Penis (tissue), 1 donor: ENCODE measurements around a stretch of chr2.

GRCh38 chr2:29130256-29130872 lies 15.1 kb downstream of the CLIP4 start:
- PRO-cap = no peak

DNA sequence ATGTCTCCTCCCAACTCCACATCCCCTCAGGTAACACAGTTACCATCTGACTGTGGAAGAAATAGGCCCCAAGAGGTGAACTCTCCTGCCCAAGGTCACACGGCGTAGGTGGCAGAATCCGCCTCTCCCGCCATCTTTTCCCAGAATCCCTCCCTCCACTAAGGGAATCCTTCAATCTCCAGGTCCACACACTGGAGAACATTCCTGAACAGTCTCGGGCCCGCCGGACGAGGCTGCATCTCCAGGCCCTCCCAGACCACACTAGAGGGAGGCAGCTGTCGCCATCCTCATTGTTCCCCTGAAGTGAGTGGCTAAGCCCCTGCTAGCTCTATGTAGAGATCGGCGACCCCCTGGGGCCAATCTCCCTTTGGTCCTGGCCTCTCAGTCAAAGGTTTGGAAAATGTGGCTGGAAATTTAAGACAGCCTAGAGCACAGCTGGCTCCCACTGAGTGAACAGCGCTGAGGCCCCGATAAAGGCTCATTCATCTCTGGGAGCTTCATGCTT lies 360.1 kb downstream of the CLIP4 start:
- PRO-cap = no peak

DNA sequence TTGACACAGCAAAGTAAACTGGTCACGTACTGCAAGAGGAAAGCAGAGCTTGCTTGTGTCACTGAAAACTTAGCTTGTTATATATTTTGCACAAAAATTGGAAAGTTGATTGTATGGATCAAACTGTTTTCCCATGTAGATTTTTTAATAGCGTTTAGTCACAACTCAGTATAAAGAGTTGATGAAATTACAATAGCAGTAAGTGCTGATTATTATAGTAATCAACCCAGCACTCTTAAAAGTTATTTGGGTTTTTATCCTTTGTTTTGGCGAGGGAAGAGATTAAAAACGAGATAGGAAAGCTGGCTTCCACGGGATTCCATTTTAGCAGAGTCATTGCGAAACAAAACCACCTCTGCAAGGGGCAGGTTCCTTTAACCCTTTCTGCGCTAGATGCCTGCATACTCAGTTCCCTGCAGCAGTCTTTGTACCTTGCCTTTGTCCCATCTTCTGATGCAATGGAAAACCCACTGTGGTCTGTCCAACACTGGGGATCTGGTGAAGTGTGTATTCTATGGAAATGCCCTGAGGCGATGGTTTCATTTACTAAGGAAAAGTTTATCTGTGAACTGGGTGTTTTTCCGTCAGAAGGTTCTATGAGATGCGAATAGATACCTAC lies 2.6 kb downstream of the YPEL5 start:
- PRO-cap = no peak

DNA sequence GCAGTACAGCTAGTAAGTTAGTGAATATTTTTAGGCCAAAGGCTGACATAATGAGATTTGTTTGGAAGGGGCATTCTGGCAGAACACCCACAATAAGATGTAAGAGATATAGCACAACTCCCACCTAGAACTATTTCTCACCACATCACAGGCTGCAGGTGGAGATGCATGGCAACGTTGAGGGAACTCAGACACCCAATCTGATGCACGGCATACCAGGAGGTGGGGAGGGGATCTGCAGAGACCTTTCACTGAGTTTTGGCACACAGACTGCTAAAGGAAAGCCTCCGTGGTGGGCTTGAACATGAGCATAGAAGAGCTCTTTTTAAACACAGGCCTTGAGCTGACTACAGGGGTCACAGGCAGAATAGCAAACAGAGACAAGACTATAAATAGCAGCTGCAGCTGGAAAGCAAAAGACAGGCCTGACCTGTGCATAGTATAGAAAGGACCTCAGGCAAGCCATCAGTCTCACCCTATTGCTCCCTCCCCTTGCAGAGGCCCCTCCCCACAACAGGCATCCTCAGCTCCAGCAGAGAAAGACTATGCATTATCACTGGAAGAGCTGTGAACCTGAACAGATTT lies 25.5 kb upstream of the LCLAT1 start:
- PRO-cap = no peak

DNA sequence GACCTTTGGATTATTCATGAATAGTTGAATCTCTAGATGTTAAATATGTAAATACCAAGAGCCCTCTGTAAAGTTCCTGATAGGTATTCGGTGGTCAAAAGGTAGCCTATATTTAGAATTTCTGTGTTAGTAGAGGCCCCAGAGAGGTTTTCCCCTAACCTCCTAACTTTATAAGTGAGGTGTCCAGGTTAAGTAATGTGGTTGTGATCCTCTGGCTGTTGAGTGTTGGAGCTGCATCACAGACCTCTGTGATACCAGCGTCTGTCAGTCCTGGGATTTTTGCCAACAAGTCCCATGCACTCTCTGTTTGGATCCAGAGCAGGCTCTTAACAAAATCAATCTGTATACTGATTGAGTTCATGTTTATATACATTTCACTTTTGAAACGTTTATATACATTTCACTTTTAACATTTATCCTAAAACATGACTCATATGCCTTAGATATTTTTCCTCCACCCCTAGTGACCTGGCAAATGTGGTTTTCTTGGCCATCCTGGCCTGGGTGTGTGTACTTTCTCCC lies 67.5 kb downstream of the LCLAT1 start:
- PRO-cap = no peak

GRCh38 chr2:30670793-30671259 lies 136.4 kb downstream of the CAPN13 start:
- PRO-cap = no peak

GRCh38 chr2:30689852-30690572 lies 117.2 kb downstream of the CAPN13 start:
- PRO-cap = no peak

DNA sequence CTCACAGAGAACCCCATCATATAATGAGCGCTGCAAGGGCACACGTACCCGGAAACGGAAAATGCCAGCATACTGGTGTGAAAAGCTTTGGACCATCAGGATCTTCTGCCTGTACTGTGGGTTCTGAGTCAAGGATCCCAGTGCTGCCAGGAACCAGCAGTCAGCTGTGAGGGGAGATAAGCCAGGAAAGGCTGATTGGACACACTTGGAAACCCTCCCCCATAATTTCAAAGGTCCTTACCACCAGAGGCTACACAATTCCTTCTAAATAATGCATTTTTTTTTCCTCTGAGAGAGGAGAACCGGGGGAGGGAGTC lies 31.4 kb downstream of the CAPN13 start:
- PRO-cap = no peak

DNA sequence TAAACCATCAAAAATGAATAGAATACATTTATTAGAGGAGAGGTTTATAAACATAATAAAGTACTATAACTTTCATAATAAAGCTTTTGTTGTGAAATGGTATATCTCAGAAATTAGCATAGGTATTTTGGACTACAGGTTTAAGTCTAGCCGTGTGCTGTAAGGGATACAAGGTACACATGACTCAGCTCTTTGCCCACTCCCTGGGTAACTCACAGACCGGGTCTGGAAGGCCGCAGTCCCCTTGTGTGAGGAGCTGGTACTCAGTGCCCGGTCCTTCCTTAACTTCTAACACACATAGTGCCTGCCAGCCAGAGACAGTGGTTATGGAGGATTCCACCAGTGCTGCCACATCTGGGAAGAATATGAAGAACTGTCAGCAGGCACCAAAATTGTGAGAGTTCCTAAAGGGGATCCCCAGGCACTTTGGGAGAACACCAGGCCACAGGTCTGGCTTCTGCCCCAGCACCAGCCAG lies 29.2 kb downstream of the CAPN13 start:
- PRO-cap = no peak

DNA sequence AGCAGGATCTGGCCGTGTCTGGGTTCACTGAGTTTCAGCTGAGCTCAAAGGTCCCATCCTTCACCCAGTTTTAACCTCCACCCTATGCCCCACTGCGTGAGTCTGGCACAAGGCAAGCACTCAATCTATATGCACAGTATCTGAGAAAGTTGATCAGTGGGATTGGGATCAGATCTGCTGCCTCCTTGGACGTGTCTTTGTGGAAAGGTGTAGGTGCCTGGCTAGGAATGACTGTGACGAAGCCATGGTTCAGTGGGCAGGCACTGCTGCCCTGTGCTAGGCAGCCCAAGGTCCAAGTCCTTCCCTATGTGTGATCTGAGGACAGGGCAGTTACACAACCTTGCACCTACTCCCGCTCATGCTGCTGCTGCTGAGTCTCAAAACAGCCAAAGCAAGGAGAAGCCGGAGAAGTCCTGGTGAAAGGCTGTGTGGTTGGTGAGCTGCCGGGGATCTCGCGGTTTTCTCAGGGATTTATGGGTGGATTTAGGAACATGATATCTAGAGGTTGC lies 54.7 kb downstream of the GALNT14 start:
- PRO-cap = no peak

GRCh38 chr2:31219553-31220200 lies 2.4 kb upstream of the CAPN14 start:
- PRO-cap = no peak

- PRO-cap = no peak
These were observed 80.3 kb downstream of the XDH start for GRCh38 chr2:31334069-31334820.

DNA sequence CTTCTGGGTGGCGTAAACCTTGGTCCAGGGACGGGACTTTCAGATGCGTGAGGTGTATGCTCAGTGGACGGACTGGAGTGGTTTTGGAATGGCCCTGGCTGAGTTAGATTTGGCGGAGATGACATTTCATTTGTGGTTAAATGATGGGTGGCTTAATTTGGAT lies 1.4 kb downstream of the BIRC6 start:
- PRO-cap = no peak

DNA sequence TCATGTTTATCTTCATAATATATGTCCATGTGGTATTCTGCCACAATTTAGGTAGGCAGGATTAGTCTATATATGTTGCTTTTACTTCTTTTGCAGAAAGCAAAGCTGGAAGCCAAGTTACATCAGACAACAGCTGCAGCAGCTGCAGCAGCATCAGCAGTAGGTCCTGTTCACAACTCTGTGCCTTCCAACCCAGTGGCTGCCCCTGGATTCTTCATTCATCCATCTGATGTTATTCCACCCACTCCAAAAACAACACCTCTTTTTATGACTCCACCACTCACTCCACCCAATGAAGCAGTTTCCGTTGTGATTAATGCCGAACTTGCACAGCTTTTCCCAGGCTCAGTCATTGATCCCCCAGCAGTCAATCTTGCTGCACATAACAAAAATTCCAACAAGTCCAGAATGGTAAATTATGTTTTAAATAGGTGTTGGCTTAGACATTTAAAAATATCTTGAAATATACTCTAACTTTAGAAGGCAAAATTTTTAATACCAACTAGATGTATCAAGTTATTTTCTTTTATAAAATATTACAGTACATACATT lies 107.7 kb downstream of the BIRC6 start:
- PRO-cap = no peak

- PRO-cap = no peak
These were observed 128.5 kb downstream of the TTC27 start for GRCh38 chr2:32756377-32756635.

DNA sequence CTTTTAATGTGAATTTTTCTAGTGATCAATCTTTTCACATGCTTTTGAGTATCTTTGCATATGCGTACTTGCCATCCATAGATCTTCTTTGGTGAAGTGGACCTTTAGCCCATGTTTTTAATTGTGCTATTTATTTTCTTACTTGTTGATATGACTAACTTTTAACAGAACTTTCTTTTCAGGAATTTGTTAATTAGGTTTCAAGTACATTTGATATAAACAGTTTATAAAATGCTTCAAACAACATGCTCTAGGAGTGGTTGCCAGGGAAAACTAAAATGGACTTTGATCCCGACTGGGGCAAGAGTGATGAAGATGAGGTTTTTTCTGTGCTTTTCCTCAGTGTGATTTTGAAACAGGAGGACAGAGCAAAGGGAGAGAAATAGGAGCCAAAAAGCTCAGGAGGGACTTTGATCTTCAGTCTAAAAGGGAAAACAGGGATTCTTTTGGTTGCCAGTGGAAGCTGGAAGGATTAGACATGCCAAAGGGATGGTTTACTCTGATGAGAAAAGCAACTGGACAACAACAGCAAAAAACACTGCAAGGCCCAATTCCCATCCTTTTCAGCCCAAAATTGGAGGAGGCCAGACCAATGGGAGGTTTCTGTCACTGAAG lies 95.4 kb downstream of the LTBP1 start:
- PRO-cap = no peak

GRCh38 chr2:33069633-33070719 lies 123.2 kb downstream of the LTBP1 start:
- PRO-cap = no peak

DNA sequence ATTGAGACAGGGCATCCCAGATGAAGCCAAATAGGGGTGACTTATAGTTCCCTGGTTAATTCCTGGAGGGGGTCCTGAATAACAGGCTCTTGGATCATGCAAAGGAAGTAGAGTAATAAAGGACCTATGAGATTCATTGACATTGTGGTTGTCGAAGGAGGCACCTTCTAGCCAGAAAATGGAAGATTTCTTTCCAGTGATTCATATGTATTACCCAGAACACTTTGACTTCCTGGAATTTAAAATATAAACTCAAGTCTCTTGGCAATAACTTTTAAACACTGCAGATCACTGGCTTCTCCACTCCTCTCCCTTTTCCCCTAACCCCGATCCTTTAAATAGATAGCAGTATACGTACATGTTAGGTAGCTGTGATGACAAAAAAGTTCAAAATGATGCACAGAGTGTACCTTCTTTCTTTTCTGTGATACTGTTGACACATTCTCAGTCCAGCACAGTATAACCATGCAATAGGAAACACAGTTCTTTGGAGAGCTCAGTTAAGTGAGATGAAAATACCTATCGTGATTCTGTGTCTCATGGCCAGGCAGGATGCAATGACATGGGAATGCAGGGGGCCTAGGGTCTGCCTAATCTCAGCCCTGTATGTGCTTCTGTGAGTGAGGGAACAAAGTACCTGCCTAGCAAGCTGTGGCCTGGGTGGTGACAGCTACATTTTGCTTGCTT lies 211.9 kb downstream of the LTBP1 start:
- PRO-cap = no peak

DNA sequence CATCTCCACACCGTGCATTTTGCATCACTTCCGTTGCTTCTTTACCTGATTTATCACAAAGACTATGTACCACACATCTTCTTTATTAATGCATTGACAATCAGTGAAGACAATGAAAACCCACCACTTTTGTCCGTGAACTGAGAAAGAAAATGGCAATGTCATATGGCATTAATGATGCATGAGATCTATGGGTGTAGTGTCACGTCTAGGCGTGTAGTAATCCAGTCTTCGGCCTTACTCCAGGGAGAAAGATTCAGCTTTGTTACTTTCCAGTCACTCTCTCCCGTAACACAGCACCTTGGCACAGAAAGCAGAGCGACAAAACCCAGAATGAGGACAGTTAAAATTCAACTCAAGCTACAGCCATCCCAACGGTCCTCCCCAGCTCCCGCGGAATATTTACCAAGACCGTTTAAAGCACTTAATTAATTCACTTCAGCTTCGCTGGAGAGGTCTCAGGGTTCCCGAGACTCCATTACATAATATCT lies 851 bp upstream of the CRIM1 start:
- PRO-cap = no peak

DNA sequence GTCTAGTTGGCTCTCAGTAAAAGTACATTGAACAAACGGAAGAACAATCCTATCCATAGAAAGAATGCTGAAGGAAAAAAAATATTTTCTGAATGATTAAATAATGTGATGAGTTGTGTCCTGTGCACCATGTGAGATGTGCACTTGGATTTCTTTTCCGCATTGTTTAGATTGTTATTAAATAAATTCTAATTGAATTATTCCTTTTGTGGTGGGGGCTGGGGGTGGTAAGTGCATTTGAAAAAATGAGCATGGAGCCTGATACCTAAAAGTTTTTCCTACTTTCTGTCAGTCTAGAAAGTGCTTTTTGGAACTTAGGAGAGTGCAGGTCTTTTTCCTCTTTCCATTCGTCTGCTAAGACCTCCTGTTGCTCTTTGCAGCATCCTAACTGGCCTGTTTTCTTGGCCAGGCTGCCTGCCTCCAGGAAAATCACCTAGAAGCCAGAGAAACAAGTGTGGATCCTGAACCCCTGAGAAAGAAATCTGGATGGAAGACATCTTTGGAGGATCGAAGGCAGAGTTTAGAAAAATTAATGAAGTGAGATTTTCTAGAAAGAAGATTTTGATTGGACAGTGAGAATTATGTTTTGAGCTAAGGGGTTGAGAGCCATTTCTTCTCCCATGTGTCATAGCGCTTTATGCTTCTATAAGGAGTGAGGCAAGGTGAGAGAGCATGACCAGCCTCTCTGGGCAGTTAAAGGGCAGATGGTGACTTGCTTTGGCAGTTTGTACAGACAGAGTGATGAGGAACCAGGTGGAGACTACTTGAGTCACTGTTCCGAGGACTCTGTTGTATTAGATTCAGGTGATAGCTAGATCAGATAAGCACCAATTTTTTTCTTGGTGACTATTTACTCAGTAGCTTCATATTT lies 4.2 kb downstream of the CRIM1 start:
- PRO-cap = no peak